Hematopoietic multipotent progenitor cell (in vitro differentiated cells): ENCODE measurements around a stretch of chr10.

- CAGE, long polyA plus RNA, result start-site peak on the plus strand at chr10:35404647-35405283, 32 reads
These were observed 68.4 kb downstream of the CCNY start for GRCh38 chr10:35404415-35405355.

- CAGE, long polyA plus RNA, result no peak
These were observed 86.1 kb downstream of the CCNY start for GRCh38 chr10:35422298-35422834.

DNA sequence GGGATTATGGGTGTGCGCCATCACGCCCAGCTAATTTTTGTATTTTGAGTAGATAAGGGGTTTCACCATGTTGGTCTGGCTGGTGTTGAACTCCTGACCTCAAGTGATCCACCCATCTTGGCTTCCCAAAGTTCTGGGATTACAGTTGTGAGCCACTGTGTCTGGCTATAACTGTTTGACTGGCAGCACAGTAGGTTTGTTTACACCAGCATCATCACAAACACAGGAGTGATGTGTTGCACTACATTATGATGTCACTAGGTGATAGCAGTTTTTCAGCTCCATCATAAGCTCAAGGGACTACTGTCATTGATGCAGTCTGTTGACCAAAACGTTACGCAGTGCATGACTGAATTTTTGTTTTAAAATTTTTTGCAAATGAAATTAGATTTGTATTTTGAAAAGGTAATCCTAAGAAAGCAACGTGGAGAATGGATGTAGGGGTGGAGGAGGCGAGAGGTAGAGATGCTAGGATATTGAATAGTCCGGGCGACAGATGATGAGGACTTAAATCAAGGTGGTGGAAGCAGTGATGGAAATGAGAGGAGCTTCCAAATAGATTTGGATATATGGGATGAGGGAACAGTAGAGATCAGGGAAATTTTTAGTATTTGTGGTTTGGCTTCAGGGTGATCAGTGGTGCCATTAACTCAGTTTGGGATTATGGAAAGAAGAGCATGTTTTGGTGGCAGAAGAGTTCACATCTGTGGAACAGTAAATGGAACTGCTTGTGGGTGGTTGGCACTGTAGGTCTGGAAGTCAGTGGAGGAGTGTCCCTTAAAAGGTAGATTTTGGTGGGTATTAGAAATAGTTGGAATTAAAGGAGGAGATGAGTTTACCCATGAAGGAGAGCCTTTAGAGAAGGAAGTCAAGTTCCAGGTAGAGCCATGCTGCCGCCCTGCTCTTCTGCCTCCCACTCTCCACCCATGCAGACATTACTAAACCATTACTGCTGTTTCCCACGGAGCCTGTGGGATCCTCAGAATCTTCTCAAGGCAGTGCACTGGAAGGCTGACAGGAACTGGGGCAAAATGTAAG, 108.4 kb downstream of the CCNY start:
- CAGE, long polyA plus RNA, result no peak

DNA sequence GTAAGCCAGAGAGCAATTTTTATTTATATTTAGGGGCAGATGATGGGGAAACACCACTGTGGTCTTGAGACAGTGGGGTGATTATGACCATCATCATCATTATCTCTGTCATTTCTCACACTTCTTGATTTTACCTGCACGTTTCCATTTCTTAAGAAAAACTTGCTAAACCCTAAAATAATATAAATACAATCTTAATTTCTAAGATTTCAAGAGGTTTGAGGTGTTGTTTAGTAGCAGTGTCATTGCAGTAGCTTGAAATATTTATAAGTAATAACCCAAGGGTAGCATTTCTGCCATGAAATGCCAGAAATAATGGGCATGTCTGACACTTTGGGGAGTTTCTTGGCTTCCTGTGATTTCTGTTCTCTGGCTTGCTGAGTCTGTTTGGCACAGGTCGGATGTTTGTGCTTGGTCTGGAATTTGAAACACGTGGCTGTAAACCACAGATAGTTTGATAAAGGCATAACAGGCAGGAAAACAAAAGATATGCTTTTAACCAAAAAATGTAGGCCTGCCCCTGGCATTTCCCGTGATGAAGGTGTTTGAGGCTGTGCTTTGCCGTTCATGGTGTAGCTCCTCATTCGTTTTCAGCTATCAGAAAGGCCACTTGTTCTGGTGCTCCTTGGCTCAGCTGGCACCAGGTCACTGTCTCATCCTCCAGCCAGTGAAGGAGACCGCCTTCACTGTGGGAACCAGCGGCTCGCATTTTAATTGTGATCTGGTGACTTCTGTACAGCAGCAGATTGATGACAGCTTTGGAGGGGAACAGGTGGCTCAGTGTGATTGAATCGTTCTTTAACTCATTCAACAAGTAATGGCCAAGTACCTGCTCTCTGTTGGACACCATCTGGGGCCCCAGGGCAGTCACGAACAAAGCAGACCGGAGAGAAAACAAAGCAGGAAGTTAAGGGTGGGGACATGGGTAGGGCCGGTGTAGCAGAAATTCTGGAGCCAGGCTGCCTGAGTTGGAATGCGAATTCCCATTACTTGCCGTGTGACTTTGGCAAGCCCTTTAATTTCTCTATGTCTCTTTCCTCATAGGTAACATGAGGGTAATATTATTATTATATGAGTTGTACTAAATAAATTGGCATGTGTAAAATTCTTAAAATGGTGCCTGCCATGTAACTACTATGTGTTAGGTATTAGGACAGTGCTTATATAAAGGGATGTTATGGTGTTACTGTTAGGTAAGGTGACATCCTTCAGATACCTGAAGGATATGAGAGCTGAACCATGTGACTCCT, 111.5 kb downstream of the CCNY start:
- CAGE, long polyA plus RNA, result no peak

- CAGE, long polyA plus RNA, result no peak
These were observed 216.7 kb upstream of the FZD8 start for GRCh38 chr10:35858546-35859486.

DNA sequence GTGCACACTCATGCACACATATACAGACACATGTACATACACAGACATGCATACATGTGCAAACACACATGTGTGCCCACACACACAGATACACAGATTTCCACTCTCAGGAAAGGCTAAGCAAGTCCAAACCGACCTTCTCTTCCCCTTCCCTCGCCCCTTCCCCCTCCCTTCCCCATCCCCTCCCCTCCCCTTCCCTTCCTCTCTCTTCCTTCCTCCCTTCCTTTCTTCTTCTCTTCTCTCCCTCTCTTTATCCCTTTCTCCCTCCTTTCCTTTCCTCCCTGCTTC, 296.7 kb downstream of the ZNF248 start:
- CAGE, long polyA plus RNA, result no peak

DNA sequence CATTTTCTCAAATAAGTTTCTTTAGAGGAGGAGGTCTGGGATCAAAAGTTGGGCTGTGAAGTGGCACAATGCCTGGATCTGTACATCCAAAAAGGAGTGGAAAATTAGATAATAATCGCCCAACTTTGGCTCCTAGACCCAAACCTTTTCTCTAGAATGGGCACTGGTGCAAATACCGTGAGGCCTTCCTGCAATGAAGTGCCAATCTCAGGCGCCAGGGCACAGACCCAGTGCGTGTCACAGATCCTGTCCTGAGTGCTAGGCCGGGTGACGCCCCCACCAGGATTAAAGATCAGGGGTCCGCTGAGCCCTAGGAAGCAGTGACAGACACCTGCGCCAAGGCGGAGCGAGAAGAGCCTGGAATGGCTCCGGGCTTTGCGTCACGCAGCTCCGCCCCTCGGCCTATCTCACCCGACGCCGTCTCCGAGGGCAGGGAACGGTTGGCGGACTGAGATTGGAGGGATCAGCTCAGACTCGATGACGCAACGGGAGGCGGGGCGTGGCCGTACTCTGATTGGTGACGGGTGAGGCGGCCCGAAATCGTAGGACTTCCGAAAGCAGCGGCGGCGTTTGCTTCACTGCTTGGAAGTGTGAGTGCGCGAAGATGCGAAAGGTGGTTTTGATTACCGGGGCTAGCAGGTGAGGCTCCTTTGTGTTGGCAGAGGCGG, 261.8 kb downstream of the ZNF37A start:
- CAGE, long polyA plus RNA, result no peak

DNA sequence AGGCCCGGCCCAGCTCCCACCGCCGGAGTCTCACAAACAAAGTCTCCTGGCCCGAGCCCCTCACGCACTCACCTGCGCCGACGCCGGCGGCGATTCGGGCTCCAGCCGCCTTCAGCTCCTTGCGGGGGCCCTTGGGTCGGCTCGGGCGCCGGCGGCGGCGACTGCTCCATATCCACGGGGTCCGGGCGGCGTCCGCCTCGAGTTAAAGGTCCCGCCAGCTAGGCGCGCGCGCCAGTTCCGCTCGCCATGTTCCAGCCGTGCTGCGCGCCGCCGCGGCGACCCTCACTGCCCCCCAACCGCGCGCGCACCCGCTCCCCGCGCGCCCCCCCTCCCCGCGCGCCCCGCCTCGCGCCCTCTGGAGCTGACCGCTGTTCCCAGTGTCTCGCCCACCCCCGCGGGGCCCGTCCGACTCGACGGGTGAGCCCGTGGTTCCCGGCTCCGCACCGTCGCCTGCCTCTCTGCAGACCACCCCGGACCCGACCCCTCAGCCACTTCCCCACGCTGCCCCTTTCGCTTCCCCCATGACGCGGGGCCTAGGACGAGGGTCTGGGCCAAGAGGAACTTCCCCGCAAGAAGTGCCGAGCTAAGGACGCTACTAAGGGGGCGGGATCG, 396.1 kb downstream of the ZNF33B start:
- CAGE, long polyA plus RNA, result no peak

DNA sequence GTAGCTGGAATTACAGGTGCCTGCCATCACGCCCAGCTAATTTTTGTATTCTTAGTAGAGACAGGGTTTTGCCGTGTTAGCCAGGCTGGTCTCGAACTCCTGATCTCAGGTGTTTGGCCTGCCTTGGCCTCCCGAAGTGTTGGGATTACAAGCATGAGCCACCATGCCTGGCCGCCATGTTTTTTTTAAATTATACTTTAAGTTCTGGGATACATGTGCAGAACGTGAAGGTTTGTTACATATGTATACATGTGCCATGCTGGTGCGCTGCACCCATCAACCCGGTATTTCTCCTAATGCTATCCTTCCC, 206.9 kb downstream of the ZNF33B start:
- CAGE, long polyA plus RNA, result no peak

DNA sequence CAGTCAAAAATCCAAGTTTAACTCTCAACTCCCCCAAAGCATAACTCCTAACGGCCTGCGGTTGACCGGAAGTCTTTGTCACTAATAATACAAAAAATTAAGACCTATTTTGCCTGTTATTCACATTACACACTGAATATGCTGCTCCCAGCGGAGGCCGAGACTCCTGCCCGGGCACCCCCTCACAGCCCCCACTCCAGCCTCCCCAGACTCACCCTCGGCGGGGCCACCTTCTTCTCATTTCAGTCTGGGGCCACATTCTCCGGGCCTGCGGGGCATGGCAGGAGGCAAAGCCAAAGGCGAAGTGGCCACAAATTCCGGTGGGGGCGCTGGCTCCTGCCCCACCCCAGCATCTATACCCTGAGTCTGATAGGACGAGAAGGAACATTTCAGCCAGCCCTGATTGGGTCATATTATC, 163.3 kb downstream of the ZNF33B start:
- CAGE, long polyA plus RNA, result no peak

GRCh38 chr10:42754030-42755019, 28.3 kb upstream of the BMS1 start:
- CAGE, long polyA plus RNA, result no peak

GRCh38 chr10:43026205-43027314, 50.3 kb upstream of the RET start:
- CAGE, long polyA plus RNA, result no peak

- CAGE, long polyA plus RNA, result no peak
These were observed 23.1 kb upstream of the RET start for GRCh38 chr10:43053837-43054154.

GRCh38 chr10:43127537-43127823, 10.8 kb upstream of the CSGALNACT2 start:
- CAGE, long polyA plus RNA, result no peak

DNA sequence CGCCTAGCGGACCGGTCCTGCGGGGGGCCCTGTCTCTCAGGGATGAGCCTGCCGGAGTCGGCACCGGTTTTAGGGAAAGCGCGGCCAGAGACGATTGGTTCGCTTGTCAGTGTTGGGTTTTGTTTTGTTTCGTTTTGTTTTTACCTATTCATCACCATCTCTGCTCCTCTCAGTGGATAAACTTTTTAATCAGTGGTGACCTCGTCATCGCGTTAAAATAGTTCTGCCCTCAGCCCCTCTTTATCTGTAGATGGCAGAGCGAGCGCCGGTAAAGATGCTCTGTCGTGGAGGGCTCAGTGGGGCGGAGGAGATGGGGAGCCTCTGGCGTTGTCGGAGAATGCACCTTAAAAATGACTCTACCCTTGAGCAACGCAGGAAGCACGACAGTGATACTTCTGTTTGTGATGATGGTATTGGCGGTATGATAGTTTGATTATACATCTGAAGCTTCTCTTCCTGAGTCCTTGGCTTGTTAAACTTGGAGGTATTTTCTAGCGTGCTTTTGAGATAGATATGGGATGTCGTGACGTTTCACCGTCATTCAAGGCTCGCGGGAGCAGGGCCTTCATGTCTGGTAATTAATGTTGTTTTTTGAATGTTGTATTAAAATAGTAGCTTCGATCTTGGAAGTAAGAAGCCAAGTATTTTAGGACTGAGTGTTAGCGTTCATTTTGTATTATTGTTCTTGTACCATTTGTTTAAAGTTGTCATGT, 584 bp downstream of the CSGALNACT2 start:
- CAGE, long polyA plus RNA, result no peak

GRCh38 chr10:43225547-43226222, 41.2 kb downstream of the RASGEF1A start:
- CAGE, long polyA plus RNA, result no peak

DNA sequence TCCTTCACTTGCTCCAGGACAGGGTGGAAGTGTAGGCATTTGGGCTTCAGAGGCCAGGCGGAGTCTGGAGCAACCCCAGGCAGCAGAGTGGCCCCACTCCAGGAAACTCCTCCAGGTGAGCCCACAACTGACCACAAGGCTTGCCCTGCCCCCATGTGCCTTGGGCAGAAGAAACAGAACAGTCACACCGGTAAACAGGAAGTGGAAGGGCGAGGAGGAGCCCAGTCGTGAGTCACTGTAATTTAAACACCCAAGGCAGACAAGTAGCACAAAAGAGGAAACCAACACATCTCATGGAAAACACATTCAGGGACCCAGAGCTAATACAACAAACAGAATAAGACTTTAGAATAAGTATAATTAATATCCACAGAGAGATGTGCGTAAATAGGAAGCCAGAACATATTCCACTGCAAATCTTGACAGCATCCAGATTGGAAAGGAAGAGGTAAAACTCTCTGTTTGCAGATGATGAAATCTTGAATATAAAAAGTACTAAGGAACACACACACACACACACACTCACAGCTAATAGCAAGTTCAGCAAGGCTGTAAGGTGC, 20.5 kb upstream of the RASGEF1A start:
- CAGE, long polyA plus RNA, result no peak

DNA sequence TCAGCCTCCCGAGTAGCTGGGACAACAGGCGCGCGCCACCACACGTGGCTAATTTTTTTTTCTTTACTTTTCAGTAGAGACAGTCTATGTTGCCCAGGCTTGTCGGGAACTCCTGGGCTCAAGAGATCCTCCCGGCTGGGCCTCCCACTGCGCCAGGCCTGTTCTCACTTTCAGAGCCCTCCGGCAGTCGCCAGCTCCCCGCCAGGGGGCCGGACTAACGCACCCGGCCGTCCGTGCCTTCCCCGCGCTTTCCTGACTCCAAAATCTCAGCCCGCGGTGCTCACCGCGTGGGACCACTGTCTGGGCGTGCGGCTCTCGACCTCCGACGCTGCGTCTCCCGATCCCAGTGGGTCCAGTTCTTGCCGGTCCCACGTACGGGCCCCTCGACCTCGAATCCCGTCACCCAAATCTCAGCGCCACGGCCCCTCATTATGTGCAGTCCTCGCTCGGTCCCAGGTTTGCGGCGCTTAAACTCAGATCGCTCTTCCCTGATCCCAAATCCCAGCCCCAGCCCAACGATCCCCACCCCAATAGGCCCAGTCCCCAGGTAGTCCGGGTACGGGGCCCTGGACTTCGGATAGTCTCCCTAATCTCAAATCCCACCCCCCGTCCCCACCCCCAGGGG, 837 bp downstream of the HNRNPF start:
- CAGE, long polyA plus RNA, result no peak

- CAGE, long polyA plus RNA, result no peak
These were observed 341 bp downstream of the ZNF487 start for GRCh38 chr10:43437296-43437608.

- CAGE, long polyA plus RNA, result no peak
These were observed 198.3 kb upstream of the ZNF32 start for GRCh38 chr10:43847001-43847382.